SJSA1 (cell line): ENCODE measurements around a stretch of chr10.

DNA sequence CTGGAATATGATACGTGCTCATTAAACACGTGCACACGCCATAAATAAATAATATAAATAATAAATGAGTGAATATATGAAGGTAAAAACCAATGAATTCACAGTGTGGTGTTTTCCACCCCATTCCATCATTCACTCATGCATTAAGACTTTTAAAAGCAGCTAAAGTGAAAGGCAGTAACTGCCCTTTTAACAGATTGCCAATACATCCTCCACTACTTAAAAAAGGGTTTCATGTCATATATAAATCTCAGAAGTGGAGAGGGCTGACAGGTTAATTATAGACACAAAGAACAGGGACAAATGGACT is 1.9 kb downstream of the PDLIM1 start:
- RAMPAGE, long total RNA: no peak

- RAMPAGE, long total RNA: no peak
Measured at GRCh38 chr10:95295791-95296016, 4.9 kb upstream of the PDLIM1 start.

GRCh38 chr10:95313846-95315128 is 23.5 kb upstream of the PDLIM1 start:
- RAMPAGE, long total RNA: no peak

- RAMPAGE, long total RNA: no peak
Measured at GRCh38 chr10:95327325-95327878, 36.6 kb upstream of the PDLIM1 start.

DNA sequence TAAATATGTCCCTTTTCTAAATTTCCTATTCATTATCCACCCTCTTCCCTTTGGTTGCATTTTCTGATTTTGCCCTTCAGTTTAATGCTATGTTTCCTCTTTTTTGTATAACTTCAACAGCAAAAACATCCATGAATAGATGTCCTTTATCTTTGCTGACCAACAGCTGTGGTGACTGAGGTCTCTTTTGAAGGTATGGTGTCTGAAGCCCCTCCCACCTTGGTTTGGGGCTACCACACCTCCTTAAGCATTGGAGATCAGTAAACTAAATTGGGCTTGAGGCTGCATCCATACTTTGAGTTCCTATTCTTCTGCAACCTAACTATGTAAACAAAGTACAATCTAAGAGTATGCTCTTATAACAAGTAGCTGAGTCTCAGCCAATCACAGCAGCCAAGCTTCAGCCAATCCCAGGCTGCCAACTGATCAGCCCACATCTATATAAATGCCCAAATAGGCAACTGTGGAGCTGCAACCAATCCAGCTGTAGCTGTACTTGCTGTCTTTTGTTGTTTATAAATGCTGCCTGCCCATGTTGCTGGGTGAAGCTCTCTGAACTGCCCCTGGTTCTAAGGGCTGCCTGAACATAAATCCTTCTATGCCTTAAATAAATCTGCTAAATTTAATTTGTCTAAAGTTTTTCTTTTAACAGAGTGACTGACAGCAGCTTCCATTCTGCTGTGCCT is 69.4 kb upstream of the PDLIM1 start:
- RAMPAGE, long total RNA: no peak

DNA sequence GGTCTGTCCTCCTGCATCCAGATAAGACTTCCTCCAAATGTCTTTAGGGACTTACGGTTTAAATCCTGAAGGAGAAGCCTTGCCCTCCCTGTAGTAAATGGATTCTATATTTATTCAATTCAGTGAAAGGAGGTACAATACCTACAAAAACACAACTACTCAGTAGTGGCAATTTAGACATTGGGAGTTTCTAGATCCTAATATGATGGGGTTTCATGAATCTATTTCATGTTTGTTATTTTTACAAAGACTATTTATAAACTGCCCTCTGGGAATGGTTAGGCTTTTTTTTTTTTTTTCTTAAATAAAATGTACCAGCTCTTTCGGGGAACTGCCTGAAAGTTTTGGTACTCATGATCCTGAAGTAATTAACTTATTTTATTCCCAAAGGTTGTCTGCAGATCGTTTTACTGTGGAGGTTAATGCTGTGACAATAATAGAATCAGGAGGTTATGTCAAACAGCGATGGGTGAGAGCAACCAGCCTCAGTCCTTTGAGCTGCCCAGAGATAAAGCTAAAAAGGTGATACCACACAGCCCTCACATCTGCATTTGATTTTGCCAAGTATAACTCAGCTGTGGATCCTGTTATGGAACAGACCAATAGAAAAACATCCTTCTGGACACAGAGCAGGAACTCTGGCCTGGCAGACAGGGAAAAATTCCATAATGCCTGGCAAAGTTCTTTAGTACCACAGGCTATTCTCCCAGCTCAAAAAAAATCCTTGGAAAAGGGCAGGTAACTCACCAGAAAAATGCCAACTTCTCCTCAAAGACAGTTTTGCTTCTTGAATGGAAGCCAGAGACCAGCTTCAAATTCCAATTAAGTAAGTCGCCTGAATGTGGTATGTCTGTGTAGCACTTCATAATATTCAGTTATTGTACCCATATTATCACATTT is 87.0 kb upstream of the PDLIM1 start:
- RAMPAGE, long total RNA: no peak

GRCh38 chr10:95408893-95409542 is 118.2 kb upstream of the PDLIM1 start:
- RAMPAGE, long total RNA: no peak

DNA sequence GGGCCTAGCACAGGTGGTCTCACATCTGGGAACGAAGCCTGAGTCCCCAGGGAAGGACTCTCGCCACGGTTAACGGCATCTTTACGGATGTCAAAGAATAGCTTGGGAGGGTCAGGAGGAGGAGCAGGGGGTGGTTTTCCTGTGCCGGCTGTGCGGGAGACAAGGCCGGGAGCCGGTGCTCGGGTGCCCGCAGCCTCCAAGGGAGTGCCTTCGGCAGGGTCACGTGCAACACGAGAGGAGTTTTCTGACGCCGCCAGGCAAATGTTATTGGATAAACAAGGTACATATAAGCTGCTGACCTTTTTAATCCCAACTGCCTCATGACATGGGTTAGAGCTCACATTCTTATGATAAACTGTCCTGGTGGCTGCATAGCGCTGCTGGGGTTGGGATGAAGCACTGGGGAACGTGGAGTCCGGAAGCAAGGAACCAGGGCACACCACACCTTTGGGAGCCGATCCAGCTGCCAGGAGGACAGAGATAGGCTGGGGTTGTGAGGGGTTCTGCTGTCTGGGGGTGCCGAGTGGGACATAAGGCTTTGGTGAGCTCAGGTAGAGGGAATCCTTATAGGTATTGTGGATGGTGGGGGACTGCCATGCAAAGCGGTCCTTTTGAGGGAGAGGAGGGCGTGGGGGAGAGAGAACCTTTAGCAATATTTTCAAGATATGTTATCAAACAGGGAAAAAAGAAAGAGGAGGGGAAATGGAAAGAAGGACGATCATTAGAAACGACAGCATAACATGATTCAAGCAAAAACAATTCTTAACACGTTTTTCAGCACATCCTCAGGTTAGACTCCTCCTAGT is 124.9 kb upstream of the PDLIM1 start:
- RAMPAGE, long total RNA: no peak

- RAMPAGE, long total RNA: no peak
Measured at GRCh38 chr10:95421740-95422193, 131.0 kb upstream of the PDLIM1 start.

- RAMPAGE, long total RNA: no peak
Measured at GRCh38 chr10:95422194-95422881, 131.5 kb upstream of the PDLIM1 start.

- RAMPAGE, long total RNA: no peak
Measured at GRCh38 chr10:95499474-95500201, 61.5 kb downstream of the SORBS1 start.

DNA sequence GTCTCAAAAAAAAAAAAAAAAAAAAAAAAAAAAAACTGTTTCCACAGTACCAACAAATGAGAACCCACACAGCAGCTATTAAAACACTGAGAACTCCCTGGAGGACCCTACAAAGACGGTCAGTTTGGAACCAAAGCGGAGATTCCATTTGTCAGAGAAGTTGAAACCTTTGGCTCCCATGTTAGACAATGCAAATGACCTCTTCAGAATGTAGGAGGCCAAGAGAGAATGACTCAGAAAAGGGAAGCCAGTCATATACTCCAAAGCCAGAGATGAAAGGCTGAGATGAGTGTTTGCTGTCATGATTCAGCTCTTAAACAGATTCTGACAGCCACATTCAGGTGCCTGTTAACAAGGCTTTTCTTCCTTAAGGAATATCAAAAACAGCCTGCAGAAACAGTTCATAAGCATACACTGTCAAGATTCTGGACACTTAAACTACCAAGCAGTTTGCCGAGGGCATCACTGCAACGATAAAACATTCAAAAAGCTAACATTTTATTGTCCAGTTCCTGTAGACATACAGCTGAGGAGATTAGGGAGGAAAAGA is 32.2 kb downstream of the SORBS1 start:
- RAMPAGE, long total RNA: no peak

GRCh38 chr10:95534675-95535260 is 26.4 kb downstream of the SORBS1 start:
- RAMPAGE, long total RNA: no peak

- RAMPAGE, long total RNA: no peak
Measured at GRCh38 chr10:95540317-95541453, 20.5 kb downstream of the SORBS1 start.

GRCh38 chr10:96129332-96129819 is 721 bp upstream of the ZNF518A start:
- RAMPAGE, long total RNA: no peak

GRCh38 chr10:96154555-96155180 is 24.6 kb downstream of the ZNF518A start:
- RAMPAGE, long total RNA: no peak

GRCh38 chr10:96244256-96244929 is 27.0 kb downstream of the BLNK start:
- RAMPAGE, long total RNA: no peak

- RAMPAGE, long total RNA: no peak
Measured at GRCh38 chr10:96380873-96381292, 22.1 kb upstream of the OPALIN start.

DNA sequence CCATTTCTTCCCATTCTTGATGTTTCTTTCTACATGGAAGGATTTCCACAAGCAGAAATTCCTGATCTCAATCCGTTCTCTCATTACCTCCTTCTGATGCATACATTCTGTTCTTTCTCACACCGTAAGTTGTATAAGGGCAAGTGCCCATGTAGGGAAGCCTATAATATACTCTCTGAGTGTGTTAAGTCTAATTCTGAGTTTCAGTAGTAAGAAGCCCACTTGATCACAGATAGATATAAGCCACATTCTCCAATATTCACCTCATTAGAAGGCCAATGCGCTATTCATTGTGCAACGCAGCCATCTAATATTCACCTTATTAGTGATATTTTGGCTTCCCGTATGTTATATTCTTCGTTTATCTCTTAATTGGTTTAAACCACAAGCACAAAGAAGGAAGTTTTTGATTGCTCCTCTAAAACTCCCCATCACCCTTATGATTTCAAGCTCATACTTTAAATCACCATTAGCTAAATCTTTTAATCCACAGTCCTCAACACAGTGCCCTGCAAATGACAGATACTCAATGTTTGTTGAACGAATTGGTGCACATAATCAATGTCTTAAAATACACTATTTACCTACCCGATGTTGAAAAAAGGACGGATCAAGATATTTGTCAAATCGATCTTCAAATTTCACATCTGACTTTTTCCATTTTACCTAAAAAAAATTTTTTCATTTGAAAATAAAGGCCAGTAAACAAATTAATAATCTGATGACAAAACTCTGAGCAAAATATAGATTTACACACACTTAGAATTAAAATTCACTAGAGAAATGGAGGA is 27.5 kb downstream of the TM9SF3 start:
- RAMPAGE, long total RNA: no peak

DNA sequence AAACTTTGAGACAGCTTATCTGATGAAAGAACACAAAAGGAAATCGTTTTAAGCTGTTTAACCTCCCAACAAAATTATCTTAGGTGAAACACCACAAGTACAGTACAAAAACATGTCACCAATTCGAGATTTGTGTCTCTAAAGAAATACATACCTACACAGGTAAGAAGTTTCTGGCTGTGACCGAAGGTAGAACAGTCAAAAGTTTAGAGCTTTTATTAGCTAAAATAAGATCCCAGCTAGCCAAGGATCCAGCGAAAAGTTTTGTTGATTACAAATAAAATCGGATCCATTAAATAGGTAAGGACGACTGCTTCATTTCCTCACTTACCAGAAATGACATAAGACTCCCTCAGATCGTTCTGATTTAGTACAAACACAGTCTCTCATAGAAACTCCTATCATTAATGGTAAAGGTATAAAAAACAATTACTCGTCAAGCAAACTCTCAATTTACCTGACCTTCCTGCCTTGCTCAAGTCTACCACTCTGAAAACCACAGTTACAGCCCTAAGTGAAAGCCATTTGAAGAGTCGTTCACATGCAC is 1.4 kb downstream of the TM9SF3 start:
- RAMPAGE, long total RNA: no peak